Left lung (tissue), 1 donor: ENCODE measurements around a stretch of chr1.

- PRO-cap = no peak
Measured at GRCh38 chr1:56506888-56507298, 72.5 kb downstream of the PLPP3 start.

- PRO-cap = no peak
Measured at GRCh38 chr1:56529246-56529602, 50.1 kb downstream of the PLPP3 start.

- PRO-cap = no peak
Measured at GRCh38 chr1:56563424-56564046, 15.8 kb downstream of the PLPP3 start.

DNA sequence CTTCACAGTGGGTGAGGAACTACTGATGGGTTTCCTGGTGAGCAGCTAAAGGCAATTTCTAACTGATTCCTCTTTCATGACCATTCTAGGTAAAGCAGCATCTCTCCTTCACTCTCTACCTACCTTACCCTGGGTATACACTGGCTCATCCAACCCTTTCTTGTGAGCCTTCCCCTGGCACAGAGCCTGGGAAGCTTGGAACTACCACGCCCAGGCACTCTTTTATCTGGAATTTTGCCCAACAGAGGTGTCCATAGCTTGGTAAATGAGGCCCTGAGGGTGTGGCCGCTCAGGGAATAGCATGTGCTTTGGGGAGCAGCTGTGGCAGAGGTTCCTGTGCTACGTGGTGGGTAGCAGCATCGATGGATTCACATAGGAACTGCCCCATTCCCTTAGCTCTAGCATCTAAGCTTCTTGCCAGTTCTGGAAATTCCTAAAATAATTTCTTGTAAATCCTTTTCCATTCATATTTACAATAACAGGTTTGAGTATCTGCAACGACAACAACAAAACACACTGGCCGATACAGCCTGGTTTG lies 21.8 kb downstream of the FYB2 start:
- PRO-cap = no peak

GRCh38 chr1:56927237-56927473 lies 38.7 kb downstream of the C8B start:
- PRO-cap = no peak

- PRO-cap = no peak
Measured at GRCh38 chr1:57003821-57004323, 38.1 kb upstream of the C8B start.

DNA sequence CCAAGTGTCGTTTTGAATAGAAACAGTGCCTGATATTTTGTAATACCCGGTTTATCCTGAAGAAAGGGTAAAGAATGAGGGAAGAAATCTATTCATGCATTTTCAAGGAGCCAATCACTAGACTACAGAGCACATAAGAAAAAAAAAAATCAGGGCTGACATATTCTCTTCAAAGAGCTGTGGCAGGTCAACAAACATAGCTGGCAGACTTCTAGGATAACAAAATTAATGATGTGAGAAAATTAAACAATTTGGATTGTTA lies 1.2 kb downstream of the OMA1 start:
- PRO-cap = no peak

DNA sequence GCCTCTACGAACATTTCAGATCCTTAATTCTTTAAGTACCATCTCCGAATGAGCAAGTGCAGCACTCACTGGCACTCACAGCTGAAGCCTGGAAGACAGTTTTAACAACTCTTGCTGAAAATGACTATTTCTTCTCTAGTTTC lies 1.0 kb downstream of the OMA1 start:
- PRO-cap = no peak

- PRO-cap = bidirectional peak, plus-strand start at chr1:58576531, minus-strand start at chr1:58576423; bidirectional peak, plus-strand start at chr1:58576944, minus-strand start at chr1:58576651
Measured at GRCh38 chr1:58576285-58576842, 688 bp downstream of the TACSTD2 start.

DNA sequence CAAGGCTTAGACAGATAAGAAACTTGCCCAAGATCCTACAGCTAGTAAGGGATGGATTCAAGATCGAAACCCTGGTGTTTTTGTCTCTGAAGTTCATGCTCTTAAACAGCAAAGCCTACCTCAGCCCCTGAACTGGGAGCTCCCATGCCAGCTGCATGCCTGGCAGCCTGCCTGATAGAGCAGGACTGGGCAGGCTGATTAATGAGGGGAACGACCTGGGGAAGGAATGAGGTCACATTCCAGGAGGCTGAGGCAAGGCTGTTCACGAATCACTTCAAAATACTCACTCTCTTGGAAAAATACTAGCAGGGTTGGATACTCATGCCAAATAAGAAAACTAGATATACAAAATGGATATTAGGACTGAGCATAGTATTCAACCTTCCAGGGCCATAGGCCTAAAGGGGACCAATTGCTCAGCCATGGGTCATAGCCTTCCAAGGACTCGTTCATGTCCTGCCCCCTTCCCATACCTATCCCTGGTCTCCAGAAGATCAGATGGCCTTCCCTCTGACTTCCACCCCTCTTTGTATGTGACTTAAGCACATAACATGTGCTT lies 15.5 kb upstream of the TACSTD2 start:
- PRO-cap = no peak

DNA sequence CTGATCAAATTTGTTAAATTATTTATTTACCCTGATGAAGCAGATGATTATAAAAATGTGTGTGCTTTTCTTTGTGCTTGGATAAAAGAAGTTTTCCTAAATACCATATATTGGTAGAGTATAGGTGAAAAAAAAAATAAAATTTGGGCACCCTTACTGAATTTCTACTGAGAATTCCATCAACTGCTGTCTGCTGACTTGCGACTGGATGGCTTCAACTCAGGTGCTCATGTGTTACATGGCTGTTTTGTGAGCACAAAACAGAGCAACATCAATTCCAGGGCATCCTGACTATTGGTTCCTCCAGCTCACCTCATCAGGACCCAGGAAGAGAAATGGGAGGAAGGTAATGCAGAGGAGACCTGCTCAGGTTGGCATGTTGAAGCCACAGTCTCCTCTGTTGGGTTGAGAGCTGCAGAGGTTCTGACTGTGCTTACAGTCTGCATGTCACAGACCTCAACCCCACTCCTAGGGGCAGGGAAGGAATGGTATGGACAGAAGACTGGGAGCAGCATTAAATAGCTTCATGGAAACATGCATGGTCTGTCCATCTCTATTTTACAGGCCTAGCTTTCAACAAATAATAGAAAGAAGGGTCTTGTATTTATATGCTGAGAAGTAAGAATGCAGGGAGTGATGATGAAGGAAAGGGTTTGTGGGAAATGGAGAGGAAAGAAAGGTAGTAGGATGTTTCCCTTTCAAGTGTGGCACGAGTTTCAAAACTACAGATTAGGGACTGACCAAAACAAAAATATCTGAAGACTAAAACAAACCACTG lies 43.9 kb downstream of the MYSM1 start:
- PRO-cap = unidirectional peak, plus-strand start at position 170 of the sequence

DNA sequence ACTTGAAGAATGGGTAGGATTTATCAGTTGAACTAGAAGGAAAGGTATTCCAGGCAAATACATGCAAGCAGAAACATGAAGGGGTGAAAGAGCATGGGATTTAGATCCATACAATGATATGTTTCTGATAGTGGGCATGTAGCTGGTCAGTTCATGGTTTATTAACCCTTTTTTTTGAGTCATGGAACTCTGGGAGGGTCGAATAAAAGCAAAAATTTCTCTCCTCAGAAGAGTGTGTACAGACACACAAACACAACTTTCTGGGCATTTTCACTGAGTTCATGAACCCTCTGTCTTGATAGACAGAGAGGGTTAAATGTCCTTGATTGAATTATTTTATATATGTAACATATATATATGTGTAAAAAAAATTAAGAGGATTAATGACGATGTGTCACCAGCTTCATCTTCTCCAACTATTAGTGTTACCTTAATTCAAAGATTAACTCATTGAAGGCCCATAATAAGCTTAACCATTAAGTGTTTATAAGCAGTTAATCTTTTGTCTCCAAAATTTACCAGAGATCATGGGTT lies 4.7 kb downstream of the JUN start:
- PRO-cap = unidirectional peak, minus-strand start at position 257 of the sequence

GRCh38 chr1:58782725-58783648 lies 860 bp downstream of the JUN start:
- PRO-cap = bidirectional peak, plus-strand start at chr1:58783326, minus-strand start at chr1:58783266

GRCh38 chr1:58874474-58875361 lies 90.9 kb upstream of the JUN start:
- PRO-cap = no peak

- PRO-cap = no peak
Measured at GRCh38 chr1:58898775-58899646, 115.2 kb upstream of the JUN start.

- PRO-cap = unidirectional peak, plus-strand start at chr1:58899945; unidirectional peak, plus-strand start at chr1:58900237
Measured at GRCh38 chr1:58899647-58900344, 115.9 kb upstream of the JUN start.

DNA sequence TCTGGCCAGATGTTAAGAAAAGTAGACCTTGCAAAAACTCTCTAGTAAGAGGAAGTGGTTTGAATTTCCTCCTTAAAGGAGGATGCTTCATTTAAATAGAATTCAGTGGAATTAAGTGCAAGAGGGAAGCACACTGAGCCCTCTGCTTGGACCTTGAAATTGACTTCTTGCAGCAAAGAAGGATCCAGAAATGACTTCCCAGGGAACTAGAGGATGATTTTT lies 195.4 kb upstream of the JUN start:
- PRO-cap = unidirectional peak, plus-strand start at position 105 of the sequence

DNA sequence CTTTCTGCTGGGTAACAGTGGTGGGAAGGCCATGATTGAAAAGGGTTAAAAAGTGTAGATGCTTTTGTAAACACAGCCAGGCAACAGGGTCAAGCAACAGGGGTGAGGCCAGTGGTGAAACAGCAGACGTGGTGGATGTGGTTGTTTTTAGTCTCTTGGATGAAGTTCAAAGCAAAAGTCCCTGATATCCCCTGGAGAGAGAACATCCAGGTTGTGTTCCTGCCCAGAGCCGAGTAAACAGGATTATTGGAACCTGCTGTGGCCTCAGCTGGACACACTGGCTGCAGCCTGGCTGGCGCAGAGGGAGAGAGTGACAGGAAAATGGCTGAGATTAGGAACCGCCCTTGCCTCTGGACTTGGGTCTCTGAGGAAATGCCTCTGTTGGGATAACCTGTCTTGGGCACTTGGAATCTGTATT lies 198.7 kb upstream of the JUN start:
- PRO-cap = no peak

GRCh38 chr1:59055959-59056846 lies 240.7 kb upstream of the FGGY start:
- PRO-cap = no peak

DNA sequence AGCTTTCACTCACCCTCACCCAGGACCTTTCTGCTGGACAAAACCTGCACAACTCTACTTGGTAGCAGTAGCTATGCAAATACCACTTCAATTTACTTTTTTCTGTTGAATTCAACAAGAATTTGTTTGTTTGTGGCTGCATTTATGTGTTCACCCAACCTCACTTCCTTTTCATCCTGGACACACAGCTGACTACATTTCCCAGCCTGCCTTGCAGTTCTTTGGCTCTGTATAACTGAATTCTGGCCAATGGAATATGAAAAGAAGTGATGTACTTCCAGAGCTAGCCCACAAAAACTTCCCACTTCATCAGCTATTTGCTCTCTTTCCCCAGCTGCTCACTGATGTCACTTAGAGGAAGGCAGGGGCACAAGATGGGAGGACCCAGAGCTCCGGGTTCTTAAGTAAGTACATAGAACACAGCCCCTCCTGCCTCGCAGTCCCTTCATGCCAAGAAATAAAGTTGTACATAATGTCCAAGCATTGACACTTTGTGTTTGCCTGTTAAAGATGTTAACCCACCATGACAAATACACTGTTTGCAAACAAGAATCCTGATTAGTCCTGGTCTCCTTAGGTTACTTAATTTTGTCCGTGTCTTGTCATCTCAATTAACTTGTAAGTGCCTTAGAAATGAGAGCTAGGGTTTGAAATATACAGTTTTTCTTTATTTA lies 235.0 kb upstream of the FGGY start:
- PRO-cap = unidirectional peak, plus-strand start at position 354 of the sequence